AG10803 (cell line): ENCODE measurements around the gene RASGEF1B.

- RRBS, result no CpG with 5 or more reads among the region's 37 CpGs
Measured at GRCh38 chr4:80265362-80266159, 903 bp upstream of the FGF5 start.

DNA sequence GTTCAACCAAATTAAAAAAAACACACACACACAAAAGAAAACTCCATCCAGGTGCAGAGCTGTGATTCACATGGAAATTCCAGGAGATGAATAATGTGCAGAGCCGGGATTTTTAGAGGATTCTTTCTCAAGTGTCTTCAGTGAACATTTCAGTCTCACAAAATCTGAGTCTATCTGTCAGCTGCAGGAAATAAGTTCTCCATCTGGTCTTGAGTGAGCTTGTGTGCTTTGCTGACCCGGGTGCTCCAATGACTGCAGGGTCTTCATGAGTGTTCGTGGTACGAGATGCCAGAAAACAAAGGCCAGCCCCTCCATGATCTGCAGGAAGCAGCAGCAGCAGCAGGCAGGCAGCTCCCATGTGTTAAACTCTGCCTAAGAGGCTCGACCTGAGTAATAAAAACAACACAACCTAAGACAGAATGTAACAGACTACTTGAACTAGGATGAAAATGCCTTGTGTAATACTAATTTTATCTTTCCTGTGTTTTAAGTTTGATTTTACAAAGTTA, 44.2 kb downstream of the RASGEF1B start:
- RRBS, result no CpG with 5 or more reads among the region's 5 CpGs

- RRBS, result no CpG with 5 or more reads among the region's 1 CpG
Measured at GRCh38 chr4:81468988-81469703, 2.6 kb downstream of the RASGEF1B start.

DNA sequence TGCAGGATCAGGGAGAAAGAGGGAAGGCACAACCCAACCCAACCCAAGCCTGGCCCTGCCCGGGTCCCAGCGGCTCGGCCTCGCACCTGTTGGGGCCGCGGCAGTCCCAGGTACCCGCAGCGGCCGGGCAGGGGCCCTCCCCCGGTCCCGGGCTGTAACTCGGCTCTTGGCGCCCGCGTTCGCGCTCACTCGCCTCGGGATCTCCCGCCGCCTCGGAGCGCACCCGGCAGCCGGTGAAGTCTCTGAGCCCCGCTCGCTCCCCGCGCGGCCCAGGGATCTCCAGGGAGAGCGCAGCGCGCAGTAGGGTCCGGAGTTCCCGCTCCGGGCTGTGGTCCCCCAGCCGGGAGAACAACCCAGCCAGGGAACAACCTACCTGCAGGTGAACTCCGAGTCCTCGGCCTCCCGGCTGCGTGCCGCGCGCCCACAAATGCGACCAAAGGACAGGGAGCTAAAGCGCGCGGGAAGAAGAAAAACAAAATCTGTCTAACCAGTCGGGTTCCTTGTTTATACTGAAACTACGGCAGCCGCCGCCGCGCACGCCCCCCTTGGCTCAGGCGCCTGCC, at the start of gene RASGEF1B:
Gene RASGEF1B (minus strand): TSS at position 511 of the 563 bp plus-strand sequence.
- RRBS, result 2% methylated on average over 37 of the region's 56 CpGs

- RRBS, result no CpG with 5 or more reads among the region's 1 CpG
Measured at GRCh38 chr4:81494040-81494584, 22.4 kb upstream of the RASGEF1B start.

DNA sequence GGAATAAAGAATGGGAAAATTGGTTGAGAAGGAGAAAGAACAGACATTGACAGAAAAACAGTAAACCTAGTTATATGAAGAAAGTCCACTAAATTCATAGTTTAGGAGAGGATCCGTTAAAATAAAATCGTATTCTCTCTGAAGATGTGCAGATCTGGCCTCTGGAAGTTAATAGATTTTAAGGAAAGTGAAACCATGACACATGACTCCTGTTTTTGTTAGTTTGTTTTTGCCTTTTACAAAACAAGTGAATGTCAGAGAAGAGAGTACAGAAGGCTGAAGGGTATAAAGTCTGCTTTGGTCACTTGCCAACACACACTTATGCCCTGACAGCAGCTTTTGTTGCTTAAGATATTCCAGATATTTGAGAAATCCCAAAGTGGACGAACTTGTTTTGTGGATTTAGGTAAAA, 192.3 kb upstream of the RASGEF1B start:
- RRBS, result no CpG with 5 or more reads among the region's 3 CpGs

DNA sequence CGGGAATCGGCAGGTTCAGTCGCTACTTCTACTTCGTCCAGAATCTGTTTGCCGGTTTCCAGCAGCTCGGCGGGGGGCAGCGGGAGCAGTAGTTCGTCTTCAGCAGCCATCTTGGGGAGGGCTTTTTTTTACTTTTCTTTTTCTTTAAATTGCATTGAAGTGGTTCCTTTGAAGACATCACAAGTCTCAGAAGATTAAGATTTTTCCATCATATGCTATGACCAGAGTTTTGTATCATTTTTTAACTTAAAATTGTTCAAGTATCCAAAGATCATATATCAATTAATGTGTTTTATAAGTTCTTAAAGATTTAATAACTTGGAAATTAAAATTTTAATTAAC, 27.8 kb downstream of the HNRNPDL start:
- RRBS, result 81% methylated on average over 4 of the region's 9 CpGs

- RRBS, result no CpG with 5 or more reads among the region's 33 CpGs
Measured at GRCh38 chr4:82430908-82431539, 634 bp downstream of the ENOPH1 start.

- RRBS, result no CpG with 5 or more reads among the region's 9 CpGs
Measured at GRCh38 chr4:82753536-82754236, 44.9 kb downstream of the SCD5 start.

GRCh38 chr4:82885944-82886625, 4.9 kb downstream of the SEC31A start:
- RRBS, result no CpG with 5 or more reads among the region's 2 CpGs

- RRBS, result no CpG with 5 or more reads among the region's 15 CpGs
Measured at GRCh38 chr4:83112893-83113517, 1.5 kb downstream of the PLAC8 start.

DNA sequence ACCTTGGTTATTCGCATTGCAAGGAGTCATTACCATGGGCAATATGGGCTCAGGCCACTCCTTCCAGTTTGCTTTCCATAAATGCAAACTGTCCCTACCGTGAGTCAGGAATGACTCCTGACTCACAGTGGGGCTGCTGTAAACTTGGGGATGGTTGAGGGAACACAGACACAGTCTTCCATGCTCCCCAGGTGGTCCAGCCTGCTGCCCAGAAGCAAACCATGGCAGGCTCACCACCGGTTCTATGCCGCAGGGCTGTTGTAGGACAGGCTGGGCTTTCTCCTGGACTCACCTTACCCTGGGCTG, 36.1 kb downstream of the COQ2 start:
- RRBS, result no CpG with 5 or more reads among the region's 4 CpGs

DNA sequence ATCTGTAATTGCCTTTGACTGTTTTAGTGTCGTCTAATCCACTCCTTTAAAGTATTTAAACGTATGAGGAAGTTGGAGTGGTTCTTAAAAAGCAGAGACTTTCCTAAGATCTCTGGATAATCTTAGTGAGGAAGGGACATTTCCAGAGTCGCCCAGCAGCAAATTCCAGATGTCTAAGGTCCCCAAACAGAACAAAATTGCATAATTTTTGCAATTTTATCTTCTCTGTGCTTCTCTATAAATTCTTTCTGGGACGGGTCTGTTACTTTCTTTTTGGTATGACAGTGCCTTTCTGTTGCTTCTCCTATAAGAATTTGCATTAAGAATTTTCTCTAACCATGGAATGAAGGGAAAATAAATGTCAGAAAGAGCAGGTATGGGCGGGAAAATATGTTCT, 449 bp downstream of the MRPS18C start:
- RRBS, result no CpG with 5 or more reads among the region's 5 CpGs

DNA sequence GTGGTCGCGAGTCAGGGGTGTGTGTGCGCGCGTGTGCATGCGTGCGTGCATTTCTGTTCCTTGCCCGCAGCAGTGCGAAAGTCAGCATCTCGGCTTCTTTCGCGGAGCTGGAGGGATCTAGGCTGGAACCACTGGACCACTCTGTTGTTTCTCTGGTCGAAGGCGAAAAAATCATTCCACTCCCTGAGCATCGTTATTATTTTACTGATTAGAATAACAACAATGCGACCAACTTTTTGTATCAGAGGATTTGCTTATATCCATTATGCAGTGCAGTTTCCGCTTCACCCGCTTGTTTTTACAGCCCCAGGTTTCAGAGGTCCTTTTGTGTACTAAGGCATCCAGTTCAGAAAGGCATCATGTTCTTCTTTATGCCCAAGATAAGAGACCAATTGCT, 929 bp downstream of the GPAT3 start:
- RRBS, result no CpG with 5 or more reads among the region's 18 CpGs

DNA sequence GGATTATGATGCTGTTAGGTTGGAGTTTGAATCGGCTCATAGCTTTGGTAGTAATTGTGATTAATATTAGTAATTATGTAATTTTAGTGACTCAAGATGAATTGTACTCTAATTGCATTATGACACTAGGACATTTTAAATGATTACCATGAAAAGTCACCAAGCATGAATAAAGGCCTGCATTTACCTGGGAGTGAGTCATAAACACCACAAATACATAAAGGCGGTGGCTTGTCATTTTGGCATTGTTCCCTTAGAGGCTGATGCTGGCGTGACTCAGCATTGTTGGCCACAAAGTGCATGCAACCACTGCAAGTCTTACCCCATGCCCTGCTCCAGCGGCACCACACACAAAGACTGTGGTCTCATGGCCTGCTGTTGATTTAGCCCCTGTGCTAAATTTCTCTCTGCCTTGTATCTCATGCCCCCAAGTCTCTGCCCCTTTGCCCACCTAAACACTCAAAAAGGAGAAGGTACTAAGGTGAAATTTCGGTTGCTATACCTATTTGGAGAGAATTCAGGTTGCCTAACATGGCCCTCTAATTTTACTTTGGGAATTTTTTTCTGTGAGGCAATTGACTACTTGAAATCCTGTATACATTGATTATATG, 12.6 kb downstream of the GPAT3 start:
- RRBS, result no CpG with 5 or more reads among the region's 5 CpGs

- RRBS, result no CpG with 5 or more reads among the region's 4 CpGs
Measured at GRCh38 chr4:83552911-83553524, 17.1 kb downstream of the GPAT3 start.

- RRBS, result no CpG with 5 or more reads among the region's 31 CpGs
Measured at GRCh38 chr4:84298545-84299513, 200.3 kb downstream of the NKX6-1 start.

DNA sequence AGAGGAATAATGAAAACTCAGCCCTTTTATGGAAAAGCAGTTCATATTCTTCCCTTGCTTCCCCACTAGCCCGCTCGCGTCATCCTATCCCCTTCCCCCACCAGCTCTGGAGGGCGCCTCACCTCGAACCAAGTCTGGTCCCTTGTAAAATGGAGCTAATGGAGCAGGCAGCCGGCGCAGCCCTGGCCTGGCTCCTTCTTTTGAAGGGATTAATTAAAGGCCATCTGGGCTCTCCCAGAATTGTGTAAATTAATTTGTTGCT, 561 bp upstream of the NKX6-1 start:
- RRBS, result no CpG with 5 or more reads among the region's 7 CpGs

GRCh38 chr4:84734837-84735214, 151.9 kb downstream of the CDS1 start:
- RRBS, result no CpG with 5 or more reads among the region's 3 CpGs

DNA sequence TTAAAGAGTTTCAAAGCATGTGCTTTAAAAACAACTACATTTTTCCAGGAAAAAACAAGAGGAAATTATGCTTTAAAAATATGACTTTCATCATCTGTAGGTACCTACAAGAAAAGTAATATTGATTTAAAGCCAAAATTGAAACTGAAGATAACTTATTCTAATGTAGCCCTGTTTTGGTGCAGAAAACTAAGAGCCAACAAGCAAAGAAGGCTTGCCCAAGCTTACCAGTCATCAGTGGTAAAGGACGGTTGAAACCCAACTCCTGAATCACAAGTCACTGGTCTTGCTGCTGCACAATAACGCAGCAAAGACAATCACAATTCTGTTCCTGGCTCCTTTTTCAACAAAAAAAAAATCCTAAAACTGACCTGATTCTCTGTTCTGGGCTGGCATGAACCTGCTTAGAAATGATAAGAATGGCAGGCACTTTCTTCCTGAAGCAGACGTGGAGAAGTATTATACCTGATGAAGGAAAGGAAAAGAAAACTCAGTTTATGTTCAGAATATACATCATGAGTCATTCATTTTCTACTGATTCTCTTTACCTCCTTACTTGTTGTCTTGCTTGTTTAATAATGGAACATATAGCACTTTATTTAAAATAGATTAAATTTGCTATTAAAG, 34.5 kb downstream of the WDFY3 start:
- RRBS, result no CpG with 5 or more reads among the region's 3 CpGs